Cardiac septum (tissue), 1 donor: ENCODE measurements around a stretch of chr1.

DNA sequence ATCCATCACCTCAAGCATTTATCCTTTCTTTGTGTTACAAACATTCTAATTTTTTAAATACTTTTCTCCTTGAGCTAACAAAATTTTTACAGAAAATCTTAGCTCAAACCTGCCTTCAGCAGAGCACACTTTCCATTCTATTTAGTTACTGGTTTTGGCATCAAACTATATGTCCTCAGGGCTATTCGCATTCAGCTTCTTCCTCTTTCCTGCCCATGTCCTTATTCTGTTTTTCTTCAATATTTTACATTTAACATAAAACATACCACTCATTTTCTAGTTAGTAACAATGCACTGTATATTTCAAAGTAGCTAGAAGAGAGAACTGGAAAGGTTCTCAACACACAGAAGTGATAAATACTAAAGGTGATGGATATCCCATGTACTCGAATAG, 1636.6 kb upstream of the B3GALT2 start:
- PRO-cap, result no peak

DNA sequence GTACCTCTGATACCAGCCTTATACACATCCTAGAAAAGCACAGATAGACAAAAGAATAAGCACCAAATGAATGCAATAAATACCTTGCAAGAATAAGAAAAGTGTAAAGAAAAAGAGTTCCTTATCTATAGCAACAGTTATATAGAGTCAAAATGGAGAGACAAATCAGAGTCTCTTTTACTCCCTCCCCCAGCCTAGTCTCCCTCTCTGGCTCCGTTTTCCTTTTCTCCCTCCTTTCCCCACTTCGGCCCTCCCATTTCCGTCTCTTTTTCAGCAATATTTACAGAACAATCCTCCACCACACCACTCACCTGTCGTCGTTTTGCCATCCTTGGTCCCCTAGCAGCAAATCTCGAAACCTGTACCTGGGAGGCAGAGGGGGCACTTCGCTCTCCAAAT, 337 bp downstream of the KCNT2 start:
- PRO-cap, result unidirectional peak, plus-strand start at position 306 of the sequence

GRCh38 chr1:196659993-196660711, 8.3 kb downstream of the CFH start:
- PRO-cap, result no peak

DNA sequence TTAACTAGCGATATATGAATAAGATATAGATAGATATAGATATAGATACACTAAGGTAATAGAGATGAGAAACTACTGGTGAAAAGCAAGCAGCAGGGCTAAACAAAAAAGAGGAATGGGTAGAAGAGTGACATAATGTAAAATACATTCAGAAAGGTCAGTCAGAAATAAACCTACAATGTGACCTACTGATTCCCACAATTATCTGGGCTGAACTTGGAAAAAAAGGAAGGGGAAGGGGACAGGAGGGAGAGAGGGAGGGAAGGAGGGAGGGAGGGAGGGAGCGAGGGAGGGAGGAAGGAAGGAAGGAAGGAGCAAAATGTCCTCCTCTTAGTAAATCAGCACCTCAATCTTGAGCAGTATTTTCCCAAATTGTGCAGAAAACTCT, 3.8 kb downstream of the ZBTB41 start:
- PRO-cap, result no peak

- PRO-cap, result no peak
These were observed 1.4 kb downstream of the ZBTB41 start for GRCh38 chr1:197199528-197200292.

- PRO-cap, result no peak
These were observed 38.1 kb downstream of the DENND1B start for GRCh38 chr1:197737032-197737644.

GRCh38 chr1:198162432-198163219, 5.8 kb downstream of the NEK7 start:
- PRO-cap, result no peak

GRCh38 chr1:198193551-198194300, 36.9 kb downstream of the NEK7 start:
- PRO-cap, result no peak

DNA sequence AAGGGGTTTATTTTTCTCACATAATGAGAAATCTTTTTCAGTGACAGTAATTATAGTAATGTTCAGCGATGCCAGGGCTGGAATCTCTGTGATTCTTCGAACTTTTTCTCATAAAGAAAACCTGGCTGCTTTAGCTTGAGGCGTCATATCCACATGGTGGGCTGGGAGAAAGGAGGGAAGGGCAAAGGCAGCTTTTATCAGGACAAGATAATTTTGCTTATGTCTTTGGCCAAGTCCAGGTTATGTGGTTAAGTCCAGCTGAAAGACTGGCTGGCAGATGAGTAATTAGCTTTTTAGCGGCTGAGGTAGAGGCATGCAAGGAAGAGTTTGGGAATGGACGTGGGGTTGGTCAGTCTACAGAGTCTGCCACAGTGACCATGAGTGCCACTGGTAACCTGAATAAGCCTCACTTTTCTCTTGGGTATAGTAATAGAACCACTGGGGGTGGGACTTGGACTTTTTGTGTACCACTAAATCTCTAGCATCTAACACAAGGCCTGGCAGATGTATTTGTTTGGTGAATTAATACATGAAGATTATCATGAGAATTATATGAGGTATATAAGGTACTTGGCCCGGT, 39.8 kb downstream of the NEK7 start:
- PRO-cap, result no peak

- PRO-cap, result no peak
These were observed 121.0 kb downstream of the NEK7 start for GRCh38 chr1:198277825-198278252.

DNA sequence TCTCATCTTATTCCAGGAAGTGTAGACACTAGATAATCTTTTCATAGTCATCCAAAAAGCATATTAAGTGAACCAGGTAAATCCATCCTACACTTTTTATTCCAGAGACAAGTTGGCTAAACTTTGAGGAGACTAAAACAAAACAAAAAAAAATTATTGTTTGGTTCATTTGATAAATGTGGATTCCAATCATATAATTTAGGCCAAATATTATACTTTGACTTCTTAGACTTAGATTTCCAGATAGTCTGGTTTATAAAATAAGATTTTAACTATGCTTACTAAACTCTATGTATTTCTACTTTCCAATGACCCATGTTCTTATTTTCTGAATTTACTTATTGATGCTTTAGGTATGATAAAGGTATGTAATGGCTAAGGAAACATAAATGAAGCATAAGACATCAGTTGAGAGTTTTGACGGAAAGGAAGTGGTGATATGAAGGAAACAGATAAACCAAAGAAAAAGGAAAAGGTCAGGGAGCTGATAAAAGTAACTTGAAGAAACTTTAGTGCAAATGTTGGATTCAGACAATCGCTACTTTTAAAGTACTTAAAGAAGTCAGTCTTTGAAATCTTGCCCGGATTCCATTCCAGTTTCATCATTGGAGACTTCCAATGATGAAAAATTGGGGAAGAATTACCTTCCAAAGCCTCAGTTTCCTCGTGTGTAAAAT, 10.3 kb downstream of the PTPRC start:
- PRO-cap, result no peak

- PRO-cap, result no peak
These were observed 26.5 kb downstream of the PTPRC start for GRCh38 chr1:198665261-198665738.

- PRO-cap, result no peak
These were observed 29.7 kb downstream of the PTPRC start for GRCh38 chr1:198668521-198668910.

DNA sequence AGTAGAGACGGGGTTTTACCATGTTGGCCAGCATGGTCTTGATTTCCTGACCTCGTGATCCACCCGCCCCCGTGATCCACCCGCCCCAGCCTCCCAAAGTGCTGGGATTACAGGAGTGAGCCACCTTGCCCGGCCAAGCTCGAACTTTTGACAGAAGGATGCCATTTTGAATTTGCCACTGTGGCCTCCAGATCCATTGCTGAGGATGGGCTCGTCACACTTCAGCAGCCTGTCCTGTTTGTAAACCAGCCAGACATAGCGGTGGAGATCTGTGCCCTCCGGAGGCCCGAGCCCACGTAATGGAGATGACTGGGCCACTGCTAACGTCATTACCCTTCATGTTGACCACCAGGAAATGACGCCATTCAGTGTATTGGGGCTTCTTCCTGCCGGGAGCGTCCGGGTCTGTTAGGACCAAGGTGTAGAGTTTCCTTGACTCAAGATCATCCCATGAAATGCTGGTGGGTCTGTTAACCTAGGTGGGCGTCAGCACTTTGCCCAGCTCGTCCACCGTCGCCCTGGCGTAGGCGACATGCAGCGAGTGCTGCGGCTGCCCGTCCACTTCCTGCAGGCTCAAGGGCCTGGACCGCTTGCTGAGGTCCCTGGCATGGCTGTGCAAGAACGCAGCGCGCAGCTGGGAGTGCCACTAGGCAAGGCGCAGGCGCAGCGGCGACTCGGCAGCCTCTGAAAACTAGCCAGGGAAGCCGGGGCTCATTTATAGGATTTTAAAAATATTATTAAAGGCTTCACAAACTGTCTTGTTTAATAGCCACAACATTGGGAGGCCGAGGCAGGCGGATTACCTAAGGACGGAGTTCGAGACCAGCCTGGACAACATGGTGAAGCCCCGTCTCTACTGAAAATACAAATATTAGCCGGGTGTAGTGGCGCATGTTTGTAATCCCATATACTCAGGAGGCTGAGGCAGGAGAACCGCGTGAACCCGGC, 40.9 kb downstream of the PTPRC start:
- PRO-cap, result no peak

DNA sequence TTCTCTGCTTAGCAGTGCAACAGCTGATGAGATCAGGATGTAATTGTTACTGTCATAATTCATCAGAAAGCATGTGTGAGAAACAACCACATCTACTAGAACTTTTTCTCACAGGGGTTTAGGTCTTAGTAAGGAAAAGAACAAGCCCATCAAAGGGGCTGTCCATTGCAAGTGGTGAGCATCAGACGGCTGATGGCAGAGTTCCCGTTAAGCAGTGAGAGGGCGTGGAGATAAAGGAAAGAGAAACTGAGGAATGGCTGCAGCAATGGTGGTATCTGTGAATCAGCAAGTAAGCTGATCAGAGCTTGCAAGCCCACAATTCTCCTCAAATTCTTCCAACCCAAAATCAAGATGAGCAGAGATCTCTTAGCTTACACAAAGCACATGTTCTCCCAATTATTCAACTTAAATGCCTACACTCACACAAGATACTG, 64.7 kb downstream of the PTPRC start:
- PRO-cap, result no peak

DNA sequence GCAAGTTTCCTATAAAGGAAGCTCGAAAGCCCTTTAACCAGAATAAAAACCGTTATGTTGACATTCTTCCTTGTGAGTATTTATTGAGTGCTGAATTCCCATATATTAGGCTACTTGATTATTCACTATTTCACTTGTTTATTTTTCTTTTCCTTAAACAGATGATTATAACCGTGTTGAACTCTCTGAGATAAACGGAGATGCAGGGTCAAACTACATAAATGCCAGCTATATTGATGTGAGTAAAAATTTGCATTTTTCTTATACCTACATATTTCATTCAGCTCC, 93.4 kb downstream of the PTPRC start:
- PRO-cap, result no peak

DNA sequence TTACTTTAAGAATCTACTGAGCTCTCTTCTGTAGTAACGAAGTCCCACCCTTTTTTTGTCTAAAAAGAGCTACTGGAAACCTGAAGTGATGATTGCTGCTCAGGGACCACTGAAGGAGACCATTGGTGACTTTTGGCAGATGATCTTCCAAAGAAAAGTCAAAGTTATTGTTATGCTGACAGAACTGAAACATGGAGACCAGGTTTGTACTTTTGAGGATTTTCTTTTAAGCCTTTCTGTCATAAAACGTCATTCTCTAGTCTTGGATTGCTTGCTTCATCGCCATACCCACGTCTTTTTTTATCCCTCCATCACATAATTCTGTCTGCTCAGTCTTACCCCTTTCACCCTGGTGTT, 111.6 kb downstream of the PTPRC start:
- PRO-cap, result no peak

DNA sequence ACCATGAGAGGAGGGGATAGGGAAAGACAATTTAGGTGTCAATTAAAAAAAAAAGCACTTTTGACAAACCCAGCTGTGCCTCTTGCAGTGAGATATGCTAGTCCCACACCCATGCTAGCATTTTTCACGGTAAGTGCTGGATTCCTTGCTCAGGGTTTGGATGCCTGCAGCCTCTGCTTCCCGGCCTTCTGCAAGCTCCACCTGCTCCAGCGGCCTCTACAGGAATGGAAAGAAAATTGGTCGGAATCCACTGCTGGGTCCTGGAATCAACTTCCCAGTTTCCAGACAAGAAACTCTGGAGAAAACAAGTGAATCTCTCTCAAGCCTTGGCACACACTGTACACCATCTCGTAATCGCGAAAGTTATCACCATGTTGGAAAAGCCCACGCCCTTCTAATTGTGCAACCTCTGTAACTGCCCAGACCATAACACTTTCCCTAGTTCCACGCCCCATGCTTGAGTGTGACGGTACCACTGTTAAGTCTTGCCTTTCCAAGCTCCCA, 5.9 kb downstream of the NR5A2 start:
- PRO-cap, result no peak

DNA sequence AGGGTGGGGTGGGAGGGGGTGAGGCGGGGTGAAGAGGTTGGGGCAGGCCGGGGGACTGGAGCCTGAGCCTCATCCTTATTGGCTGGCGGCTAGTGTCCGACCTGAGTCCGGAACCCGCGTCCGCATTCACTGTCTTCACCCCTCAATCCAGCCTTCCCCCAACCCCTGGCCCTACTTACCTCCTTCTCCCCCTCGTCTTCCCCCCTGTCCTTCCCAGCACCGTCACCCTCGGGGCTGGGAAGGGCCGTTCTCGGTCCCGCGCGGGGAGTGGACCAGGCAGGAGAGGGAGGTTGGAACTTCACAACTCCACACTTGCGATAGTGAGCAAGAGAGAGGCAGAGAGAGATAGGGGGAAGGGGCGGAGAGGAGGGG, 11.3 kb downstream of the NR5A2 start:
- PRO-cap, result no peak

GRCh38 chr1:200127941-200128477, 100.5 kb downstream of the NR5A2 start:
- PRO-cap, result no peak